Measurements from ENCODE around the genes SCN5A and MYRIP.

DNA sequence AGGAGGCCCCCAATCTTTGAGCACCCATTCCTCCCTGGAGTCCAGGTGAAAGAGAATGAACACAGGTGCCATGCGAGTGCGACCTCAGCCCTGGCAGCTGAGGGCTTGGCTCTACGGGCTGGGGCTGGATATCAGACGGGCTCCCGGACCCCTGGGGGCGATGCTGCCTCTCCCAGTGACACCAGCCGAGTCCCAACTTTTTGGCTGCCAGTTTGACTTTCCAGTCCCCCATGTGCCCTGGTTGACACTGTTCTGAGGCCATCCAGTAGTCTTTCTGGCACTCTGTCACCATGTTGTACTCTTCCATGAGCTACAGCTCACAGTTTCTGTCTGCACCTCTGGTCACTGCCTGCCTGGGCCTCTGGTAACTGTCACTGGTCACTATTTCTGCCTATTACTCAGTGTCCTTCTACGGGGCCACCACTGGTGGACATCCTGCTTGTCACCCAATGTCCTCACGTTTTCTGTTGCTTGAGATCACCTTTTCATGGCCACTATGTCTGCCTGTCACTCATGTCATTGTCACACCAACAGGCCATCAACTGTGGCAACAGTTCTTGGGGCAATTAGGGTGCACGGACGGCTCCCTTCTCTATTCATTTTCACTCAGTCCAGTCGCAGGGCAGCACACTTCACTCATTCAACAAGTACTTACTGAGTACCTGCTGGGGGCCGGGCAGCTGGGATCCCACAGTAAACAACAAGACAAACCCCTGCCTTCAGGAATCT is 1.4 kb downstream of the VILL start:
- RRBS = no CpG with 5 or more reads among the region's 13 CpGs

DNA sequence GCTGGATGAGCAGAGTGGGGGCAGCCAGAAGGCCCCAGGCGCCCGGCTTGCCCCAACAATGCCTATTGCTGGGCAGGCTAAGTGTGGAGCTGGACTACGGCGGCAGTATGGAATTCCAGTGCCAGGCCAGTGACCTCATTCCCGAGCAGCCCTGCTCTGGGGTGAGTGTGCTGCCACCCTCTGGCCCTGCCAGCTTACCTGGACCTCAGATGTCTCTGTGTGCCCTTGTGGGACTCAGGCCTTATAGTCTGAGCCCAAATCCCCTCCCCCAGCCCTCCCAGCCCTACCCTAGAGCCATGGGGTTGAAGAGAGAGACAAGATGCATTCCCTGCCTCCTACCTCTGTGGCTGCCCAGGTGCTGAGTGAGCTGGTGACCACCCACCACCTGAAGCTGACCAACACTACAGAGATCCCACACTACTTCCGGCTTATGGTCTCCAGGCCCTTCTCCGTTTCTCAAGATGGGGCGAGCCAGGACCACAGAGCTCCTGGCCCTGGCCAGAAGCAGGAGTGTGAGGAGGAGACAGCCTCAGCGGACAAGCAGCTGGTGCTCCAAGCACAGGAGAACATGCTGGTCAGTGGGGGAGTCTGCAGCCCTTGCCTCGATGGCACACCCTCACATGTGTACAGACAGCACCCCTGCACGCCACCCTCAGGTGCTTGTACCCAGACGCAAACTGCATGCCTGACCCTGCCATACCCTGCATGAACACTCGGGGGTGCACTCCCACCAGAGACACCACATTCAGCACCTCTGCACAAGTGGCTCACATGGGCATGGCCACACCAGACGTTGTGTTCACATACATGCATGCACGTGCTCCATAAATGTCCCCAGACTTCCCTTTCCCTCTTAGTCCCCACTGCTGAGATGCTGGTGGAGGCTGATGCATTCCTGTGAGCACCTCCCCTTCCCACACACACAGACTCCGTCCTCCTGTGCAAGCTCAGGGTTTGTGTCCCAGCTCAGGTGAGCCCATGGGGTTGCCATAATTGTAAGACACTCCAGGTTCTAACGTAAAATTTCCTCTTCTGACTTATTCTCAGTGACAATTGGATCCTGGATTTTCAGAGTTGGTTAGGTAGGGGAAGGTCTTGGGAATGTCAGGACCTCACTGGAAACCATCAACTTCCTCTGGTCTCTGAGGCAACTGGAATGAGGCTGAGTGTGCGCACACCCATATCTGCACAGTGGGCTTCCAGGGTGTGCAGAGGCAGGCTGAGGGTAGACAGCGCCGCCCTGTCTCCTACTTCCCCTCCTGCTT is 19.0 kb downstream of the ACAA1 start:
- RRBS = no CpG with 5 or more reads among the region's 20 CpGs

- RRBS = no CpG with 5 or more reads among the region's 7 CpGs
These were observed 47.1 kb upstream of the ACVR2B start for GRCh38 chr3:38406605-38407067.

DNA sequence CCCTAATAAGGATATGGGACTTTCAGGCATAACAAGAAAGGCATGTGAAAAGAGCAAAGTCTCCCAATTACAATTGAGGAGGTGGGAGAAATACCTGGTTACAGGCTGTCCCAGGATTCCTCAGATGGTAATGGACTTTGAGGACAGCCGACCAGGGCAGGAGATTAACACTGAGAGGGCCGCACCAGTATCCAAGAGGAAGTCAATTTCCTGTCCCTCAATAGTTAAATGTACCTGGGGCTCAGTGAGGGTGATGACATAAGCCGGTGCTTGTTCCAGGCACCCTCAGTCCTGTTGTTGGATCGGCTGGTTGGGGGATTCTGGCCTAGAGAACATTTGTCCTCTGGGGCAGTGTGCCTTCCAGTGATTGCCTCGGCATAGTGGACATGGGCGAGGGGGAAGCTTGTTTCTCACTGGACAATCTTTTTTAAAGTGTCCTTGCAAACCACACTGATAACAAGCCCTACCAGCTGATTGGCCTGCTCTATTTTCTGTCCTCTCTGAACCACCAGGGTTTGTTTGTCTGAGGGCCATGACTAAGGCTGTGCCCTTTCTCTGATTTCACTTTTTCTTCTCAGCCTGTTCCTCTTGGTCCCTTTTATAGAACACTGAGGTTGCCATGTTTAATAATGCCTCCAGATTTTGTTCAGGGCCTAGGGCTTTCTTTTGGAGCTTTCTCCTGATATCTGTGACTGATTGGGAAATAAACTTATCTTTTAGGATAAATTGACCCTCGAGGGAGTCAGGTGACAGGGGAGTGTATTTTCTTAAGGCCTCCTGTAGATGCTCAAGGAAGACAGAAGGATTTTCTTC is 10.5 kb upstream of the ACVR2B start:
- RRBS = no CpG with 5 or more reads among the region's 7 CpGs

GRCh38 chr3:38498139-38498737 is 2.1 kb downstream of the EXOG start:
- RRBS = no CpG with 5 or more reads among the region's 8 CpGs

DNA sequence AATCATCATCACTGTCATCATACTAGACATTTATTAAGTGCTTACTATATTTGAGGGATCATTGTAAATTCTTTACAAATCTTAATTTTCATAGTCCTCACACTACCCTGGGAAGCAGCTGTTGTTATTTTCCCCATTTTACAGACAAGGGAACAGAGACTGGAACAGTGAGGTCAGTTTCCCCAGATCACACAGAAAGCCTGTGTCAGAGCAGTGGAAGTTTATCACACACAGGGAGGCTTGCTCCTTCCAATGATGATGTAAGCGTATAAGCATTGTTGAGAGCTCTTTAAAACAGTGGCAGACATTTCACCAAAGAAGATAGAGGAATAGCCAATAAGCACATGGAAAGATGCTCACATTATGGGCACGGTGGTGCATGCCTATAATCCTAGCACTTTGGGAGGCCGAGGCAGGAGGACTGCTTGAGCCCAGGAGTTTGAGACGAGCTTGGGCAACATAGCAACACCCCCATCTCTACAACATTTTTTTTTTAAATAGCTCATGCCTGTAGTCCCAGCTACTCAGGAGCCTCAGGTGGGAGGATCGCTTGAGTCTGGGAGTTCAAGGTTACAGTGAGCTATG is 43.6 kb downstream of the EXOG start:
- RRBS = no CpG with 5 or more reads among the region's 5 CpGs

DNA sequence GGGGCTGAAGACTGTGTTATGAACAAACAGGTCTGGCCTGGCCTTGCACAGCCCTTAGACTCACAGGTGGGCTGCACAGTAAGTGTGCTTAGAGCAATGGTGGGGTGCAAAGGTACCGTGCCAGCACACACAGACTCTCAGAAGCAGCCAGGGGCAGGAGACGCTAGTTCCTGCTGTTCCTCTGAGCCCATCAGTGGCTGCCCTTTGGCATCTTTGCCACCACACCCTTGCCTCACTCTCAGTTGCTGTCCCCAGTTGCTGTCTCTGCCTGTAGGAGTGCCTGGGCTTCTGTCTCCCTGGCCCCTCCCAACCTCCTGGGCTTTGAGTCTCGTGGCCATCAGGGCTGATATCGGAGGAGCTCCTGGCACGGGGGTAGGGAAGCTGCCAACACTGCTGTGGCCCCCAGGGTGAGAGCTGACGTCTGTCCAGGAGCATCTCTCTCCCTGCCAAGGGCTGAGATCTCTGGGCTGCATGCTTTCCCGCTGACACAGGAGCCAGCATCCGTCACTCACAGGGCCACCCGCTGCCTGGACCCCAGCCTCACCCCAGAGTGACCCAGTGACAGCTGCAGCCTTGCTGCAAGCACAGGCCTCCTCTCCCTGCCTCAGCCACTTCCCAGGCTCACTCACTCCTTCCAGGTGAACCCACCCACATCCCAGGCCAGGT is 47.4 kb downstream of the EXOG start:
- RRBS = no CpG with 5 or more reads among the region's 9 CpGs

- RRBS = 5% methylated on average over 36 of the region's 60 CpGs
These were observed at the start of gene SCN5A for GRCh38 chr3:38649600-38650166. TSS of gene SCN5A (minus strand) at chr3:38649687.

DNA sequence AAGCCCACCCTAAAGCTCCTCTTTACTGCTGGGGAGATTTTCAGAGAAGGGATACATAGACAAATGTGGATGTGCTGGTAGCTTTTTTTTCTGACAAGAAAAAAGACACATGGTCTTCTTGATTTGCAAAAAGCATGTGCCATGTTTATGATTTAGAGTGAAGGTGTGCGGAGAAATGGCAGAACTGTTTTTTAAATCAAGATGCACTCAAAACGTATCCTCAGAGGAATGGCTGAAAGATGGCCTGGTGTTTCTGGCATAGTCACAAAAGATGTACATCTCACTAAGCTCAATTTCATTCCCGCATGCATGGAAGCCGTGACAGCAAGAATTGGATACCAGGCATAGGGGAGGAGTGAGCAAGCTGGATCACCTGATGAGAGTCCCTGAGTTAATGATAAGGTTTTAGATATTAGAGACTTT is 13.2 kb downstream of the GORASP1 start:
- RRBS = no CpG with 5 or more reads among the region's 4 CpGs

DNA sequence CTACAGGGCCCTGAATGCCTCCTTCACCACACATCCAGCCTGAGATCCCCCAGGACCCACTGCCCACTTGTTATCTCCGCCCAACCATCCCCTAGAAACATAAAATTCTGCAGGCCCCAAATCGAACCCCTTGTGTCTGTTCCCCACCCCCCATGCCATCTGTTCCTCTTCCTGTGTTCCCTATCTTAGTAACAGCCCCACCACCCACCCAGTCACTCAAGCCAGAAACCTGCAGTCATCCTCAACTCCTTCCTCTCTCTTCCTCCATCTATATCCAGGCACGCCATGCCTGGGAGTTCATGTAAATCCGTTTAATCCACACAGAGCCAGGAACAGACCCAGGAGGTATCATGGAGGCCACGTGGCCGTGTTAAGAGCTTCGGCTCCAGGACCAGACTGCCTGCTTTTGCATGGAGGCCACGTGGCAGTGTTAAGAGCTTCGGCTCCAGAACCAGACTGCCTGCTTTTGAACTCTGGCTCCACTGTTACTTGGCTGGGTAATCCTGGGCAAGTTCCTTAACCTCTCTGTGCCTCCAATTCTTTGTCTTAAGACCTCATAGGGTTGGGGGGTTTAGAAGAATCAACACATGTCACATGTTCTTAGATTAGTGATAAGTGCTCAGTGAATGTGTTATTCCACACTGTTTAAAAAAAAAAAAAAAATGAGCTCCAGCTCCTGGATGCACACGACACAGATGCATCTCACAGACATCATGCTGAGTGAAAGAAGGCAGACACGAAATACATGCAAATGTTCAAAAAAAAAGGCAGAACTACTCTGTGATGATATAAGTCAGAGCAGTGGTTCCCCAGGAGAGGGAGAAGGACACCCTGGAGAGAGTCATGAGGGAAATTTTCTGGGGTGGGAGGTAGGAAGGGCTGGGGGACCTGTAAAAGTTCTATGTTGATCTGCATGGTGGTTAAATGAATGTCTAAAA is 4.7 kb downstream of the CSRNP1 start:
- RRBS = no CpG with 5 or more reads among the region's 11 CpGs

DNA sequence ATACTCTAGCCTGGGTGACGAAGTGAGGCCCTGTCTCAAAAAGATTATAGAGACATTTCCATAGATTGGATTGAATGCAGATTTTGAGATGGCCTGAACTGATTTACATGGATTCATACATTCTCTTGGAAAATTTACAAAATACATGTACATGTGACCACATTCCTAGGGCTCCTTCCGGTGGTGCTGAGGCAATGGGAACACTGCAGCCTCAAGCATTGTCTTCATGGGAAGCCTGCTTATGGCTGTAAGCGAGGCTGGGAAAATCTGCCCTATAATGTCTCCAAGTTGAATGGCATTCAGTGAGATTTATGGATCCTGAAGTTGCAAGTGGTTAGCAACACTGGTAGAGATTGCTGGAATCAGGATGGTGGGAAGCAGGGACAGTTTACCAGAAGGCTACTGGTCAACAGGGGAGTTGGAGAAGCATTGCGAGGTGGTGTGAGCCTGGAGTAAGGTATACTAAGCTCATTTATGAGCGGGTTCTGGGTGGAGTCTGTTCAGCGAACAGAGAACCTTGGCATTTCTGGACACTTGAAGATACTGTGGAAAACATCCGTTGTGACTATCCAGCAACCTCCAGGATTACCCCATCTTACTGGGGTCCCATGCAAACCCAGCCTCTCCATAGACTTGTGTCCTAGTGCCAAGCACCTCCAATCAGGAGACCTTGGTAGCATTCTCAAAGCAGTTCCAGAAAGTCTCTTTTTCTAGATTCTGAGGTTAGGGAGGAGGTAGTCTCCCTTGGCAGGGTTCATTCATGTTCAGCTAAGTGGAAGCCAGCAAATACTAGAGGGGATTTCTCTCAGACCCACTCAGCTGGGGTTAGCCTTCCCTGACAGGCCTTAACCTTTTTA is 7.2 kb downstream of the RPSA start:
- RRBS = no CpG with 5 or more reads among the region's 7 CpGs

DNA sequence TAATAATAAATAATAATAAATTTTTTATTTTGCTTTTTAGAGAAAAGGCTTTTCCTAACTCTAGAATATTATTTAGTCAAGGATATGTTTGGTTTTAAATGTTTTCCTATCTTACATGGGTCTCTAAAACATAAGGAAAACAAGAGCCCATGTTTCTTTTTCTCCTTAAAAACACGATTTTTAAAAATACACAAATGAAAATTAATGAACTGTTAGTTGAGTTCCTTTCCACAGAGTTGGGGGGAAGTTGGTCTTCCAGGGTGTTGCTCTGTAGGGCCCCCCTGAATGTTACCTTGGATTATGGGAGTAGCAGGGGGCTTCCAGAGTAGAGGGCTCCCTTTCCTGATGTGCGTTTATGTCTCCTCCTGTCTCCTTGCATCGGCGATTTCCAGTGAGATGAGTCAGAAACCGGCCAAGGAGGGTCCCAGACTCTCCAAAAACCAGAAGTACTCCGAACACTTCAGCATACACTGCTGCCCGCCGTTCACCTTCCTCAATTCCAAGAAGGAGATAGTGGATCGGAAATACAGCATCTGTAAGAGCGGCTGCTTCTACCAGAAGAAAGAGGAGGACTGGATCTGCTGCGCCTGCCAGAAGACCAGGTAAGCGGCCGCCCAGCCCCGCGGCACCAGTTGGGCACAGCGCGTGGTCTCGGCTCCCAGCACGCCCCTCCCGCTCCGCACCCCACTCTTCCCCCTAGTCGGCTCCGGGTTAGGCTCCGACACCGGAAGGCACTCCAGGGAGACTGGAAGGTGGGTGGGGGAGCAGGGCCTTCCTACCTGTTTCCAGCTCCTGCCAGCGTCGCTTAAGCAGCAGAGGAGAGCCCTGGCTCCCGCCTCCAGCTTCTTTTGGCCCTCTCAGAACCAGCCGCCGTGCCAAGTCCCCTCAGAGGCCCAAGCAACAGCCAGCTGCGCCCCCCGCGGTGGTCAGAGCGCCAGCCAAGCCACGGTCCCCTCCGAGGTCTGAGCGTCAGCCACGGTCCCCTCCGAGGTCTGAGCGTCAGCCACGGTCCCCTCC is 34.5 kb downstream of the MOBP start:
- RRBS = no CpG with 5 or more reads among the region's 41 CpGs

DNA sequence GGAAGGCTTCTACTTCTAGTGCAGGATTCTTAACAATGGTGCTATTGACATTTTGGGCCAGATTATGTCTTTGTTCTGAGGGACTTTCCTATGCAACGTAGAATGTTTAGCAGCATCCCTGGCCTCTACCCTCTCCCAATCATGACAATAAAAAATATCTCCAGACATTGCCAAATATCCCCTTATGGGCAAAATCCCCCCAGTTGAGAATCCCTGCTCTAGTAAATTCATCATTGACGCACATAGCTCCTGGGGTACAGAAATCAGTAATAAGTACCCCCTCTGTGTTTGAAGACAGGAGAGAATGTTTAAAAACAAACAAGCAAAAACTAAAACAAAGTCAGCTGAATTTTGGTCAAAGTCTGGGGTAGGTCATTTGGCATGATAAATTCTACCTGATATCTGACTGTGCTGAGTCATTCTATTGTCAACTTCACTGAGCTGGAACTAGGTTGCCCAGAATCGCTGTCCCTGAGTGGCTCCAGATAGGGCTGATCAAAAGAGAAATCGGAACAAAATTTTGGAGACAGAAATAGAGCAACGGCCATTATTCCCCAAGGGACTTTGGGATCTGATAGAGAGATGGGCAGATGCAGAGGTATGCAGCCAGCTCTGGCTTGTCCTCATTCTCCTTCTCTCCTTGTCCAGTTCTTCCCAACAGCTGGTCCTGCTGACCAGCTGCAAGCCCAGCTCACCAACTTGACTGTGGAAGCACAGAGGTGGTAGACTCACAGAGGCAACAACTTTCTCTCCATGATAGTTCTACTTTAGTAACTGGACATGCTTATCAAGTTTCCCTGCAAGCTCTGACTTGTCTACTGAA is 57.4 kb upstream of the MYRIP start:
- RRBS = no CpG with 5 or more reads among the region's 5 CpGs

DNA sequence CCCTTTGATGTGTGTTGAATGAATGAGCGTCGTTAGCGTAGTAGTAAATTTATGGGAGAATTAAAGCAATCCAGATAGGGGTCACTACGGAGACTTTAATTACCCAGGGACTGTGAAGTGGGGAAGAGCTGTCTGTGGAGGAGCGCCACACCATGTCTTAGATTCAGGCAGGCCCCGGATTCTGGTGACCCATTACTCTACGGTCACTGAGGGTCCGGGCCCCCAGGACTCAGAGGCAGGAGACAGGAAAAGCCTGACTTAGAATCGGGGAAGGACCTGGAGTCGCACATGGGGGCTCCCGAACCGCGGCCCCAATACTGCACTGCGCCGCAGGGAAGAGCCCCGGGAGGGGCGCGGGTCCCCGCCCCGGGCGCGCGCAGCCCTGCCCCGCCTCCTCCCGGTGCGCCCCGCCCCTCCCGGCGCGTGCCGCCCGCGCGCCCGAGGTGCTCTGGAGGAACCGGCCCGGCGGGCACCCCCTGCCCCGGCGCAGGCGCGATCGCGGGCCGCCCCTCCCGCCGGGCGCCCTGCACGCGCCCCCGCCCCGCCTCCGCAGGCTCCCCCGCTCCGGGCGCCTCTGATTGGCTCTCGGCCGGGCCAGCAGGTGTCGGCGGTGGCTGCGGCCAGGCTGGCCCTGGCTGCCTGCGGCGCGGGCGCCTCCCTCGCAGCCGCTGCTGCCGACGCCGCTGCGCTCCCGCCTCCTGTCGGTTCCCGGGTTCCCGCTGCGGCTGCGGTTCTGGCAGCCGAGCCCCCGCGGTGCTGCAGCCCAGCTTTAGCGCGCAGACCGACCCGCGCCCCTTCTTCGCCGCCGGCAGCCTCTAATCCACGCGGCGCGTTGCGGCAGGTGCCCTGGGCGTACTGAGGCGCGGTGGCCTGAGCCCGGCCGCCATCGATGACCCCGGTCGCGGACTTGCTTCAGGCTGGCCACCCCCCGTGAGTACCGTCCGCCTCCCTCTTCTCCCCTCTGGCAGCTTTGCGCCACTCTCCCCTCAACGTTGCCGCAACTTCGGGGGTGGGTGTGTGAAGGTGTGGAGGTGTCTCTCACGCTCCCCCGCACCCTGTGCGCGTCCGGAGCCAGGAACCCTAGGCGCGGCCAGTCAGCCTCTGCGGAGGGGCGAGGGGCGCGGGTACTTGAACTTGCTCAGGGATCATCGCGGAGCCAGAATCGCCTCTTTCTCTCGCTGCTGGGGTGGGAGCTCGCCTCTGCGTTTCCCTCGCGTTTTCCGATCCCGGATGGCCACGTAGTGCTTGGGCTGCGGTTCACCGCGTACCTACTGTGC is at the start of gene MYRIP:
MYRIP (plus strand) TSS at position 623 of the 1,277 bp plus-strand sequence.
- RRBS = 5% methylated on average over 53 of the region's 134 CpGs

DNA sequence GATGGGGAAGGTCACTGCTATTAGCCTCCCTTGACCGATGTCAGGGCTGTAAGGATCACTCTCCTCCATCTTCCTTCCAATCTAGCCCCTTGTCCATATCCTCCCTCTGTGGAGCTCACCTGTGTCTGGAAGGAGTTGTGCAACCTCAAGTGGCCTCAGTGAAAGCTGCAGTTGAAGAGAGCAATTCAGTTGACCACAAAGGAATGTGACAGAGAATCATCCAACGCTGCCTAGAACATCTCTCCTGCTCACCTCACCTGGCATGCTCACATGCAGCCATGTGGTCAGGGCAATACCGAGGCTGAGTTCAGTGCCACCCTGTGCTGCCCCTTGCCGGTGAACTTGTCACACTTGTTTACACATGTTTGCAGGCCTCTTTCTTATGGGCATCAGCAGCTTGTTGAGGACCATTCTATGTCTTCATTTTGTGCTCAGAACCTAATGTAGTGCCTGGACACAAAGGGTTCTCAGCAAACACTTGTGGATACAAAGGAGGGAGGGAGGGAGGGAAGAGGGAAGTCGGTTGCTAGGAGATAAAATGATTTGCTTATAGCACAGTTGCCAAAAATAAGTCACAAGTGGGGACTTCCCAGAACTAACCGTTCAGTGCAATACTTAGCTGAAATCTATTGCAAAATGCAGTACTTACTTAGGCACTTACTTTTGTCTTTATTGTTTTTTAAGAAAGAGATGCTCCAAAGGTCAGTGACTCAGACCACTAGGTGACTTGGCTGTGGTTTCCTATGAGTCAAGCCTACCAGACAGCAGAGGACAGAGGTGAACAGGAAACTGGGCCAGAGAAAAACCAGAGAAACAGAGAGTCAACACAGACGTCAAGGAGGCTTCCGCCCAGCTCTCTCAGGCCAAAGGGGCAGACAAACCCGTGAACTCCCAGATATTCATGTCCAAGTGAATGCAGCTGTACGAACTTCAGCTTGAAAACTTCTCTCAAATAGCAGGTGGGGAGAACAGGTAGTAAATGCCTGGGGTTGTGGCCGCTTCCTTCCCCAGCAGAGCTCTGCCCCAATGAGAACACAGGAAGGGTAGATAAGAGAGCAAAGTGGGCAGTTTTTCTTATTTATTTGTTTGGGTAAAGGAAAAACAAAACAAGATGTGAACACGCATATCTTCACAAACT is 227.8 kb upstream of the CTNNB1 start:
- RRBS = no CpG with 5 or more reads among the region's 12 CpGs

DNA sequence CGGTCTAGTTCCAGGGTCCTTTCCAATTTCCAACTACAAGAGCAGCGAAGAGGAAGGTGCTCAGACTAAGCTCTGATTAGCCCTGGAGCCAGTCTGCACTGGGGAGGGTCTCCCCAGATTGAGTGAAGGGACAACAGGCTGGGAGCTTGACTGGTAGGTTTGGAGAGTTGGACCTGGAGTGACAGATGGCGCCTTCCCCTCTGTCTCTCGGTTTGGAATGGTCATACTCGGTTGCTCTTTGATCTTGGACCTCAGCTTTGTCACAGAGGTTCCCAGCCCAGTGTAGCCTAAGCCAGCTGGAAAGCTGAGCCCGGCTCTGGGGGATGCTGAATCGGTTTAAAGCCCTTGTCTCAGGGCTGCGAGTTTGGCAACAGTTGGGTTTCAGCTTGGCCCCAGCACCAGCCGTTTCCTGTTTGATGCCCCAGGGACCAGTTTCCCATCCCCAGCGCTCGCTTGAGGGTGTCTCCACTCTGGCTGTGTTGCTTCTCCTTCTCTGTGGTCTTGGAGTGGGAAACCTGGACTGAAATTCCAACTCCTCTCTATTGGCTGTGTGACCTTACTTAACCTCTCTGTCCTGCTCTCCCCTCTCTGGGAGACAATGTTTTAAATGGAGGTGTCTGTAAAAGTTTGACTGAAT is 53.2 kb upstream of the ULK4 start:
- RRBS = no CpG with 5 or more reads among the region's 11 CpGs

DNA sequence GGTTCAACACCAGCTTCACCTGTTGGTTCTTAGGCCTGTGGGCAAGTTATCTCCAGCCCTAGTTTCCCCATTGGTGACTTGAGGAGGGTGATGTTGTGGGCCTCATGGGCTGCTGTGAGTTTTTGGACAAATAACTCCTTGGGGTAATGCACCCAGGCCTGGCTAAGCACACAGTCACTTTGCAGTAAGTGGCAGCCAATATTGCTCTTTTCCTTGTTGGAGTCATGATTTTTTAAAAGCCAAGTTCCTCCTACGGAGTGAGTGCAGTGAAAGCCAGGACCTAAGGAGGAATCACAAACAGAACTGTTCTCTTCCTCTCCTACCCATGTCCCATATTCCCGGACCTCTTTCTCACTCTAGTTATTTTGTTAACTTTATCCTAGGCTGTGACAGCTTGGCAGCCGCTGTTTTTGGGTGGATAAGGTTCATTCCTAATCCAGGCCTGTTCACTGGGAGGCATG is 20.2 kb upstream of the TRAK1 start:
- RRBS = no CpG with 5 or more reads among the region's 3 CpGs

GRCh38 chr3:42130074-42130764 is 39.1 kb downstream of the TRAK1 start:
- RRBS = no CpG with 5 or more reads among the region's 4 CpGs

GRCh38 chr3:42149994-42150348 is 58.8 kb downstream of the TRAK1 start:
- RRBS = no CpG with 5 or more reads among the region's 2 CpGs